SK-MEL-5 (cell line): ENCODE measurements around a stretch of chr2.

GRCh38 chr2:112664361-112665244 lies 18.9 kb downstream of the SLC20A1 start:
RAMPAGE:
- cytosol, long total RNA = no peak
- long total RNA = no peak
- nucleus, long total RNA = no peak

DNA sequence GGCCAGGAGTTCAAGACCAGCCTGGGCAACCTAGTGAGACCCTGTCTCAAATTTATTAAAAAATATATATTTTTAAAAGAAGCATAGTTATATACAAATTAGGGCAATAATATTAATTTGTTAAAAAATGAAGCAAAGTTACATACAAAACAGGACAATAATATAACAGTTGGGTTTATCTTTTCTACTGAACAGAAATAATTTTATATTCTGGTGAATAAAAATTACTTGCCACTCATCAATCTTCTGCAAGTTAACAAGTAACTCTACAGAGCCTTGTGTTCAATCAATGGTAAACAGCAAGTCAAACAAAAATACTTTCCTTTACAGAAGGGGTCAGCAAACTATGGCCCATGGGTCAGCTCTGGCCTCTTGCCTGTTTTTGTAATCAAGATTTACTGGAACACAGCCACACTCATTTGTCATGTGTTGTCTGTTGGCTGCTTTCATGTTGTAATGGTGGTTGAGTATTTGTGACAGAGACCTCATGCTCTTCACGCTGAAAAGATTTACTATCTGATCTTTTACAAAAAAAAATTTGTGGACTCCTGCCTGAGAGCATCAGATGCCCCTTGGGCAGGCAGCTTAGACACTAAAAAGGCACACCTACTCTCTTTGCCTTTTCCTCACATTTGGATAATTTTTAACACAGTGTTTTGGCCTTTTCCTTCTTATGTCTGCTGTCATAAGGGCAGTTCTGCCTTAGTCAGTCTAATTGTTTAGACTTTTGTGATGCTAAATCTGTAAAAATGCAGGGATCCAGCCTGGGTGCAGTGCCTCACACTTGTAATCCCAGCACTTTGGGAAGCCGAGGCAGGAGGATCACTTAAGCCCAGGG lies 18.5 kb downstream of the IL1B start:
RAMPAGE:
- cytosol, long total RNA = no peak
- long total RNA = no peak
- nucleus, long total RNA = no peak

DNA sequence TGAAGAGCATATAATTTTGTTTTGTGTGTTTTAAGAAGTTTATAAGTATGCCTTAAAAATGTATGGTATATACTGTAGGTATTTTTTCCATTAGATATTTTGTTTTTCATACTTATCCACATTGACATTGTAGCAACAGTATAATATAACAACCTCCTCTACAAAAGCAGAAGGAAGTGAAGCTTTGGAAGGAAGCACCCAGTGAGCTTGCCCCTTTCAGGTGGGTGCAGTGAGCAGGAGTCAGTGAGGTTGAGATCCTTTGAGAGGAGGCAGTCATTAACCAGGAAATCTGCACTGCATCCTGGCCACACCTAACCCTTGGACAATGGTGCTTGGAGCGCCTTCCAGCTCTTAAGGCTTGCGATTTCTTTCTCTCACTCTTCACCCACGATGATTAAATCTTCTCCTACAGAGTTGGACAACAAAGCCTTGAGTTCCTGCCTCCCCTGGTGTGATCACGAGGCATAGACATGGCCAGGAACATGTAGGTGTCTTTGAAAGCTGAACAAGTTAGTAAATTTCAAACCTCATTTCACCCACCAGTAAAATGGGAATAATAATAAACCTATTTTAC lies 13.9 kb downstream of the IL37 start:
RAMPAGE:
- cytosol, long total RNA = no peak
- long total RNA = no peak
- nucleus, long total RNA = no peak

DNA sequence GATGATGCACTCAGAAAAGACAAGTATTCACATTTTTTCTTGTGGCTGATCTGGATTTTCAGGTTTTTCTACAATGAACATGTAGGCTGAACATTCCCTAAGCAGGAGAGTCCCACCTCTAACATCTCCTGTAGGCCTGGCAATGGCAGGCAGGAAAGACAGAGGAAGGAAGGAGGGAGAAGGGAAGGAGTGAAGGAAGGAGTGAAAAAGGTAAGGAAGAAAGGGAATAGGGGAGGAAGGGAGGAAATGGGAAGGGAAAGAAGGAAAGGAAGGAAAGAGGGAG lies 523 bp upstream of the IL36RN start:
RAMPAGE:
- cytosol, long total RNA = no peak
- long total RNA = no peak
- nucleus, long total RNA = no peak

DNA sequence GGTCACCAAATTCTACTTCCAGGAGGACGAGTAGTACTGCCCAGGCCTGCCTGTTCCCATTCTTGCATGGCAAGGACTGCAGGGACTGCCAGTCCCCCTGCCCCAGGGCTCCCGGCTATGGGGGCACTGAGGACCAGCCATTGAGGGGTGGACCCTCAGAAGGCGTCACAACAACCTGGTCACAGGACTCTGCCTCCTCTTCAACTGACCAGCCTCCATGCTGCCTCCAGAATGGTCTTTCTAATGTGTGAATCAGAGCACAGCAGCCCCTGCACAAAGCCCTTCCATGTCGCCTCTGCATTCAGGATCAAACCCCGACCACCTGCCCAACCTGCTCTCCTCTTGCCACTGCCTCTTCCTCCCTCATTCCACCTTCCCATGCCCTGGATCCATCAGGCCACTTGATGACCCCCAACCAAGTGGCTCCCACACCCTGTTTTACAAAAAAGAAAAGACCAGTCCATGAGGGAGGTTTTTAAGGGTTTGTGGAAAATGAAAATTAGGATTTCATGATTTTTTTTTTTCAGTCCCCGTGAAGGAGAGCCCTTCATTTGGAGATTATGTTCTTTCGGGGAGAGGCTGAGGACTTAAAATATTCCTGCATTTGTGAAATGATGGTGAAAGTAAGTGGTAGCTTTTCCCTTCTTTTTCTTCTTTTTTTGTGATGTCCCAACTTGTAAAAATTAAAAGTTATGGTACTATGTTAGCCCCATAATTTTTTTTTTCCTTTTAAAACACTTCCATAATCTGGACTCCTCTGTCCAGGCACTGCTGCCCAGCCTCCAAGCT lies 5.6 kb downstream of the IL1RN start:
RAMPAGE:
- cytosol, long total RNA = no peak
- long total RNA = no peak
- nucleus, long total RNA = no peak

GRCh38 chr2:113168856-113169484 lies 4.8 kb upstream of the PSD4 start:
RAMPAGE:
- cytosol, long total RNA = no peak
- long total RNA = no peak
- nucleus, long total RNA = no peak

GRCh38 chr2:113216605-113217214 lies 42.9 kb downstream of the PSD4 start:
RAMPAGE:
- cytosol, long total RNA = no peak
- long total RNA = no peak
- nucleus, long total RNA = no peak

GRCh38 chr2:113217538-113218258 lies 43.9 kb downstream of the PSD4 start:
RAMPAGE:
- cytosol, long total RNA = no peak
- long total RNA = no peak
- nucleus, long total RNA = no peak

DNA sequence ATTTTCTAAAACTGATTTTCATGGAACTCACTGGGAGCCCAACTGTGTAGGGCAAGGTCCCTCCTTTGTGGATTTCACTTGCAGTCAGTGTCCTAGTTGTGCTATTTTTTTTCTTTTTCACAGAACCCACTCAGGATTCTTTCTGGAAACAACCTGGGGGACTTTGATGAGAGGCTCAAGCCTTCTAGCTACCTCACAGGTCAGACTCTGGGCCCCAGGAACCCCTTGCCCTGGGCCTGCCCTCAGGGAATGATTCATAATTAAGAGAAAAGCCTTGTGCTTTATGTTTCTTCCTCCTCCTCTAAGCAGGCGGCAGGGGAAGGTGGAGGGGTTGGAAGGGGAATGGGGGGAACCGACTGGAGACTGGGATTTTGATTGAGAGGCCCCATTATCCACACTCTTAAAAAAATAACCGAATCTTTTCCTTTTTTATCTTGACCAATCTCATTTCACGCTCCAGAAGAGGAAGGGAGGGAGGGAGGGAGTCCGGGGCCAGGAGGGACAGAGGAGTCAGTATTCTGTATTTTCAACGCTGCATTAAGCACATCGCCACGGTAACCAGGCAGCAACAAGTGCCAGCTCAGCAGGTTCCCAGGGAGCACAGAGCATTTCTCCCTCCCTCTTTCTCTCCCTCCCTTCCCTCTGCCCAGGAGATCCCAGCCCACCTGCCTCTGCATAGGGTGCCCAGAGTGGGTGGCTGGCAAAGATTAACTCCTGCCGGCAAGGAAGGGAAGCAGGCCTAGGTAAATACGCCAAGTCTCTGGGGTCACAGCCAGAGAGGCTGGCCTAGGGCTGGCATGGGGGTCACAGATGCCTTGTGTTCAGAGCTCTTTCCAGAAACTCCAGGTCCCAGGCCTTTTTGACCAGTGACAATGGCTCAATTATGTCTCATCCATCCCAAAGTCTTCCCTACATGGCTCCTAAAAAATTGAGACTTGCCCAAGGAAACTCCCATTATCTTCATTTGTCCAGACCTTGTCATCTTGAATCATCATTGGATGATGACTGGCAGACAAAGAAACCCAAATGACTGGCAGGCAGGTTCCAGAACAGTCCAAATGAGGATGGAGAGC lies 52.0 kb downstream of the PSD4 start:
RAMPAGE:
- cytosol, long total RNA = no peak
- long total RNA = no peak
- nucleus, long total RNA = no peak

DNA sequence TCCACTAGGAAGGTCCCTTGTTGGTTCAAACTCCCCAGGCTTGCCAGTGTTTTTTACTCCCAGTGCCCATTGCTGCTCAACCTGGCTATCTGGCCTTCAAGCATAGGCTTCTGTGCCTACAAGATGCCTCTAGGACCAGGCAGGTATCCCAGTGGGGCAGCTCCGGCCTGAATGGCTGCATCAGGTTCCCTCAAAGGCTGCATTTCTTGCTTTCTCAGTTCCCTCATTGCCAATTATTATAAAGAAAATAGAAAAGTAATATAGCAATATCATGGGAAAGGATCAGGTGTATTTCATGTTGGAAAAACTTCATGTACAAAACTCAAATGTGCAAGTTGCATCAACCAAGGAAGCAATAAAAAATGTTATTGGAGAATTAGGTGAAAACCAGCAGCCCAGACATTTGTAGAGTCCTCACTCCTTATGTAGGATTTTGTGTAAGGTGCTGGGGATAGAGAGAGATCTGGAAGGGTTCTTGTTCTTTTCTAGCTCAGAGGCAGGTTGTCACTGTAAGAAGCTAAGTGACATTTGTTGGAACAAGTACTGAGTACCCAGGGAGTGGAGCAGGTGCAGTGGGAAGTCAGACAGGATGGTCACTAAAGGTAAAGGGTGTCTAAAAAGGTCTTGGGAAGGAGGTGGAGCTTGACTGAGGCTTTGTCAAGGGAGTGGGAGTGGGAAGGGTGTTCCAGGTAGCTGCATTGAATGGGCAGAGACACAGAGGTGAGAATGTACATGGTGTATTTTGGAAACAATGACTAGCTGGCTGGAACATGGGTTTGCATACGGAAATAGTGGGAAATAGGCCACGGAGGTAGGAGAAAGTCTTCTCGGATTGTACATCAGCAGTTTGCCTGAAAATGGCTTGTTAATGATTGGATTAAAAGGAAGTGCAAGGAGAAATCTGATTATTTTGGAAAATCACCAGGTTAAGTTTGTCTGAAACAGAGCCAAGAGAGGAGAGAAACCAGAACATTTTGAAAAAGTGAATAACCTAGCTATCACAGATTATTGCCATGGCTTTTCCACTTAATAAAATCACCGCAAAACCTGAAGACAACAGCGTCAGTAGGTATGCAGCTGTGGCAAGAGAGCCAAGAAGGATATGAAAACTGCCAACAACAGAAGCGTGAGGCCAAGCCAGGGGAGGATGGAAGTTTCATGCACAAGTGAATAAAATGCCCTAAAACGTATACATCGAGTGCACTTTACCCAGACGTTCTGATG lies 14.2 kb downstream of the PAX8 start:
RAMPAGE:
- cytosol, long total RNA = no peak
- long total RNA = no peak
- nucleus, long total RNA = no peak

GRCh38 chr2:113276827-113277102 lies 2.0 kb downstream of the PAX8 start:
RAMPAGE:
- cytosol, long total RNA = no peak
- long total RNA = no peak
- nucleus, long total RNA = no peak

DNA sequence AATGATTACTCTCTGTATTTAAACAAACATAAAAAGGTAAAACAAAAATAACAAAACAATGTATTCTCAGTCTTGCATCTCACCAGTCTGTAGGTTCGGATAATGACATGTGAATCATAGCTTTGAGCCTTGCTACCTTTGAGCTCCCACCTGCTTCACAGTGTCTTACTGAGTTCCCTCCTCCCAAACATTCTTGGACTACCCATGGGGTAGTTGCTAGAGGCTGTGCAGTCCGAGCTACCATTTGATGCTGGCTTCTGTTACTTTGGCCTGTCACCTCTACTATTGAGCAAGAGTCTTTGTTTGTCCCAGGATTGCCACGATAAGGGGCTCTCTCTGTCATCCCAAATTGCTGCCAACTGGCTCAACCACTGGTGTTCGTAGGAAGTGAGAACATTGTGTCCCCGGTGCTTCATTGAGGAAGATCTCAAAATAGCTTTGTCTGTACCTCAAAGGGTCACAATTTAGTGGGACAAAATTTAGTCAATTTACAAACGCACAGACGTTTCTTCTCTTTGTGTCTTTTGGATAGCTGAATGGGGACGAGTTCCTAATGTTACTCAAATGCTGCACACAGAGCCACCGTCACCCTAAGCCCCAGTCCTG lies 59.1 kb upstream of the PAX8 start:
RAMPAGE:
- cytosol, long total RNA = no peak
- long total RNA = no peak
- nucleus, long total RNA = no peak

DNA sequence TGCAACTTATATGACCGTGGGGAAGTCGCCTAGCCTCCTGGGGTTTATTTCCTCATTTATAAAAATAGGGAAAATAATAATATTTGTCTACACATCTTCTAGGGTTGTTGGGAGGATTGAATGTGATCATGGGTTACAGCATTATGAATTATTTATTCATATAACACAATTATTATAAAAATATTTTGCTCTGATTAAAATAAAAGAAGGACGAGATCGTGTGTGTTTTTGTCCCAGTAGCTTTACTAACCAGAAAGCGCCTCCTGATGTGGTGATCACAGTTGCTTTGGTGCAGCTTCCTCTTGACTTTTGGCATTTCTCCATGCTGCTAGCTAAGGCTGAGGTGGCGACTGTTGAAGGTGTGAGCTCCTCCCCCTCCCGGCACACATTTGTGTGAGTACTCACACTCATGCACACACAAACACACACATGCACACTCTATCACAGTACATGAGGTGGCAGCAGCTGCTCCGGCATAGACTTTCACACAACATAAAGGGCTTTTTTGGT lies 53.1 kb downstream of the FOXD4L1 start:
RAMPAGE:
- cytosol, long total RNA = no peak
- long total RNA = no peak
- nucleus, long total RNA = no peak

RAMPAGE:
- cytosol, long total RNA = no peak
- long total RNA = no peak
- nucleus, long total RNA = no peak
Observed at GRCh38 chr2:113921366-113922593, 31.9 kb downstream of the ACTR3 start.

DNA sequence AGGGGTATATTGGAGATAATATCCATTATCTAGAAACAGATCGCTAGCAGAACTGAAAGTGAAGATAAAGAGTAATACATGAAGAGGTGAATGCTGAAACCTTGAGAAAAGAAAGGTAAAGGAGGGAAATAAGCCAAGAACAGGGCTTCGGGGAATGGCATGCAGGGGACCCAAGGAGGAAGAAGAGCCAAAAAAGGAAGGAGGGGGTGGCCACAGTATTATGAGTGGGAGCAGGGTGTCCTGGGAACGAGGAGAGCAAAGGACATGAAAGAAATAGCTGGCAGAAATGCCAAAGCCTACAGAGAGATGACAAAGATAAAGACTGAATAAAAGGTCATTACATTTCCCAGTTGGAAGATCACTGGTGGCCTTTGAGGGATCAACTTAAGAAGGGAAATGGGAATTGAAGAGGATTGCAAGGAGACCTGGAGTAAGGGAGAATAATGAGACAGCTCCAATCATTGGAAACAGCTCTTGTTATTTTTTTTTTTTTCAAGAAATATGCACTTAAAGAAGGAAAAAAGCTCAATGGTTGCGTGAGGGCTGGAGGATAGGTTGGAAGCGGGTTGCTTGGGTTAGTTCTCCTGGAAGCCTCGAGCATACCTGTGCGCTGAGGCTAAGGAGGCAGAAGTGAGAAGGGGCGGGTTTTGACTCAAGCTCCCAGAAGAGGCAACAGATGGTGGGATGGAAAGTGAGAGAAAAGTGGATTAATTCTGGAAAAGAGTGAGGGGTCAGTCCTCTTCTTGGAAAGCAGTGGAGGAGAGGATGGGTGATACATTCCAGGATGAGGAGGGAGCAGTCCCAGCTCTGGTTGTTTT lies 83.1 kb downstream of the ACTR3 start:
RAMPAGE:
- cytosol, long total RNA = no peak
- long total RNA = no peak
- nucleus, long total RNA = no peak

RAMPAGE:
- cytosol, long total RNA = no peak
- long total RNA = no peak
- nucleus, long total RNA = no peak
Observed at GRCh38 chr2:115187442-115188264, 745.2 kb downstream of the DPP10 start.

DNA sequence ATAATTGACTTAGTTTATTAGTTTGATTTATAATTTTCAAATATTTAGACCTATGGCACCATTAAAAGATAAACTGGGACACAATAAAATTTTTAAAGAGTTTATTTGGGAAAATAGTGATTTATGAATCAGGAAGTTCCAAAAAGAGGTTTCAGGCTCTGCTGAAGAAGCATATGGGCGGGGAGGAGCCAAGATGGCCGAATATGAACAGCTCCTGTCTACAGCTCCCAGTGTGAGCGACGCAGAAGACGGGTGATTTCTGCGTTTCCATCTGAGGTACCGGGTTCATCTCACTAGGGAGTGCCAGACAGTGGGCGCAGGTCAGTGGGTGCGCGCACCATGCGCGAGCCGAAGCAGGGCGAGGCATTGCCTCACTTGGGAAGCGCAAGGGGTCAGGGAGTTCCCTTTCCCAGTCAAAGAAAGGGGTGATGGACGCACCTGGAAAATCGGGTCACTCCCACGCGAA lies 289.2 kb upstream of the DDX18 start:
RAMPAGE:
- cytosol, long total RNA = no peak
- long total RNA = no peak
- nucleus, long total RNA = no peak

RAMPAGE:
- cytosol, long total RNA = no peak
- long total RNA = no peak
- nucleus, long total RNA = no peak
Observed at GRCh38 chr2:117623145-117624104, 191.1 kb upstream of the DDX18 start.

RAMPAGE:
- cytosol, long total RNA = no peak
- long total RNA = no peak
- nucleus, long total RNA = no peak
Observed at GRCh38 chr2:117942798-117943419, 71.0 kb downstream of the CCDC93 start.

RAMPAGE:
- cytosol, long total RNA = no peak
- long total RNA = no peak
- nucleus, long total RNA = no peak
Observed at GRCh38 chr2:118222629-118222915, 134.3 kb downstream of the INSIG2 start.